Measurements from ENCODE around the genes HMGN1 and PCP4.

- RRBS, result no CpG with 5 or more reads among the region's 2 CpGs
These were observed 115.8 kb downstream of the ETS2 start for GRCh38 chr21:38921621-38921902.

DNA sequence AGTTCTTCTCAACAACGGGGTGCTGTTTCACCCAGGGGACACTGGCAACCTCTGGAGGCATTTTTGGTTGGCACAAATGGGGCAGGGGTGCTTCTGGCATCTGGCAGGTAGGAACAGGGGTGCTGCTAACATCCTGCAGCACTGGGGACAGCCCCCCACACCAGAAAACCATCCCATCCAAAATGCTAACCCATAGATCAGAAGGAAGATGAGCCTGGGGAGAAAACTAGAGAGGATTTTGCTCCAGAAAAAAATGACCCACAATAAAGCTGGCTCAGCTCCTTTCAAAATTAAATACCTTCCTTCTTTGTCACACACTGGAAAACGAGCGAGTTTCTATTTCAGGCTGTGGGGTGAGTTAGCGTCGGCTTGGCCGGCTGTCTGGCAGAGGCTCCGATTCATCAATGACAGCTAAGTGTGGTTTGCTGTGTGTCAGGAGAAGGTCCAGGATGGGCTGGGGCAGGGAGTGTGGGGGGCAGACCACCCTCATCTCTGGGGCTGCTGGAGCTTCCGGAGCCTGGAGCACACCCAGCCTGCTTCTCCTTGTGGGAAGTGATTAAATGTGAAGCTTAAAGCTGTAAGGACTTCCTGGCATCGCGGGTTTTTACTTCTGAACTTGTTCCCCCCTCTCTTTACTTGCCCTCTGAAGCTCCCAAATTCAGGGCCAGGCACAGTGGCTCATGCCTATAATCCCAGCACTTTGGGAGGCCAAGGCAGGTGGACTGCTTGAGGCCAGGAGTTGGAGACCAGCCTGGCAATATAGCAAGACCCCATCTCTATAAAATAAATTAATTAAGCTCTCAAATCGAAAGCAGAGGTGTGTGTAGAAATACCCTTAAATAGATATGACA lies 120.2 kb downstream of the ETS2 start:
- RRBS, result 0% methylated on average over 1 of the region's 11 CpGs

DNA sequence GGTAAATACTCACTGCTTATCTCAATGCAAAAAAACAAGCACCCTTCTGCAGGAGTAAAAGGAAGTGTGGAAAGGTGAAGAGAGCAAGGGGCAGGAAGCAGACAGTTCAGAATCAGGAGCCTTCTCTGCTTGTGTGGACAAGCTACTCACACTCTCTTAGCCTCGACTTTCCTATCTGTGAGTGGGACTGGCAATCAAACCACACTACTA lies 149.0 kb downstream of the ETS2 start:
- RRBS, result no CpG with 5 or more reads among the region's 1 CpG

DNA sequence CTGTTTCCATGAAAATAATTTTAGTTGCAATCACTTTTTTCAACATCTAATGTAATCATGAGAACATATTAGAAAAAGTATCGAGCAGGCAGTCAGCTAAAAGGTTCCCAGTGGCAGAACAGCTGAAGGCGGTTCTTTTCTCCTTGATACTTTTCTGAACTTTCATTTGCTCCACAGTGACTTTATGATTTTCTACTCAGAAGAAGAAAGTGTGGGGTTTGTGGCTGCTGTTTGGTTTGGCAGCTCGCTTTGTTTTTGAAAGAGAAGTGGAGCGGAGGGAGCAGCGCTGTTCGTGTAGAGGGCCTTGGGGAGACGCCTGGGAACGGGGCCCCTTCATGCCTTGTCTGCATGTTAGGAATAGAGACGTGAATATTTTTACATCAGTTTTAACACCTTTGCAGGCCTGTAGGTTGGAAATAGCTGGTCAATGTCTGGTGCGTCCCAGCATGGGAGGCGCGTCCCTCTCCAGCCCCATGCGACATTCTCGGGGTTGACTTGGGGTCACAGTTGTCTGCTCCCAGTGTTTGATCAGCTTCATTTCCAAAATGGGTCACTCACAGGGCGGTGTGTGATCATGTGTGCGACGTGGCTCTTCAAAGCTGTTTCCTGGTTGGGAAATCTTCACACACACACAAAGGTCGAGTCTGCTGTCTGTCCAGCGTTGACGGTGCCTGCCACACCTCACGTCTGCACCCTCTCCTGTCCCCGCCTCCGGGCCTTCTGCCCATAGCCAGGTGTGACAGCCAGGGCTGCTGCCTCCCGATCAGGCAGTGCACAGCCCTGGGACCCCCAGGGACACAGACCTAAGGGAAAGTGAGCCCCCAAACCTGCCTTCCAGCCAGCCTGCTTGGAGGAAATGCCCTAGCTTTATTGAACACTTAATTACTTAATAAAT lies 149.3 kb downstream of the PSMG1 start:
- RRBS, result no CpG with 5 or more reads among the region's 24 CpGs

- RRBS, result no CpG with 5 or more reads among the region's 8 CpGs
These were observed 88.3 kb downstream of the PSMG1 start for GRCh38 chr21:39094901-39095499.

- RRBS, result no CpG with 5 or more reads among the region's 9 CpGs
These were observed 86.0 kb downstream of the PSMG1 start for GRCh38 chr21:39097227-39097716.

GRCh38 chr21:39208904-39209293 lies 25.6 kb upstream of the PSMG1 start:
- RRBS, result no CpG with 5 or more reads among the region's 1 CpG

- RRBS, result no CpG with 5 or more reads among the region's 2 CpGs
These were observed 26.1 kb upstream of the PSMG1 start for GRCh38 chr21:39209294-39209799.

DNA sequence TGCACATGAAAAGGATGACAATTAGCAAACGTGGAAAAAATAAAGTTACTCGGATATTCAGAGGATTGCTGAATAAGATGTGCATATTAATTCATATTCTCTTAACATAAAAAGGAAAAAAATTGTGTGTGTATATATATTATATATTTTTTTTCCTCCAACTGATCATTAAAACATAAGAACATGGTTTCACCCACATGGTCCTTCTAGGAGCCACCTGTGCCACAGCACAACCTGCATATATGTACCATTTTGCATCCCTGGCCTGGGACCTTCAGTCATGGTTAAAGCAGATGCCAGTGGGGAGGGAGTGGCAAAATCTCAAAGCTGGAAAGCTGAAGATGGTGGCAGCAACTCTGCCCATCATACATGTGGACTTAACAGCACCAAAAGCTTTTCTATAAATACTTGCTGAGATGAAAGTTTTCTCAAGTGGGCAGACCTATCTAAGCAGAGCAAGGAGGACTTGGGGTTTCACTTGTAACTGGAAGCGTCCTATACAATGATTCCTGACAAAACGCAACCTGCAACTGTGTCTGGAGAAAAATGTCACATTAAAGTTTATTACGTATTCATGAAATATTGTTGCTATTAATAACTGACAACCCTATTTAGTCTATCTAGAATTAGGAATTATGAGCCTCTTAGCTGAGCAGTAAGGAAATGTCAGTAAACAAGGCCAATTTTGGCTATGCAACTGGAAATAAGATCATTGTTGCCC lies 47.1 kb downstream of the BRWD1 start:
- RRBS, result no CpG with 5 or more reads among the region's 5 CpGs

- RRBS, result 1% methylated on average over 48 of the region's 107 CpGs
These were observed at the start of gene HMGN1 for GRCh38 chr21:39348495-39349267. Gene HMGN1, minus strand, starts transcription at chr21:39349088.

DNA sequence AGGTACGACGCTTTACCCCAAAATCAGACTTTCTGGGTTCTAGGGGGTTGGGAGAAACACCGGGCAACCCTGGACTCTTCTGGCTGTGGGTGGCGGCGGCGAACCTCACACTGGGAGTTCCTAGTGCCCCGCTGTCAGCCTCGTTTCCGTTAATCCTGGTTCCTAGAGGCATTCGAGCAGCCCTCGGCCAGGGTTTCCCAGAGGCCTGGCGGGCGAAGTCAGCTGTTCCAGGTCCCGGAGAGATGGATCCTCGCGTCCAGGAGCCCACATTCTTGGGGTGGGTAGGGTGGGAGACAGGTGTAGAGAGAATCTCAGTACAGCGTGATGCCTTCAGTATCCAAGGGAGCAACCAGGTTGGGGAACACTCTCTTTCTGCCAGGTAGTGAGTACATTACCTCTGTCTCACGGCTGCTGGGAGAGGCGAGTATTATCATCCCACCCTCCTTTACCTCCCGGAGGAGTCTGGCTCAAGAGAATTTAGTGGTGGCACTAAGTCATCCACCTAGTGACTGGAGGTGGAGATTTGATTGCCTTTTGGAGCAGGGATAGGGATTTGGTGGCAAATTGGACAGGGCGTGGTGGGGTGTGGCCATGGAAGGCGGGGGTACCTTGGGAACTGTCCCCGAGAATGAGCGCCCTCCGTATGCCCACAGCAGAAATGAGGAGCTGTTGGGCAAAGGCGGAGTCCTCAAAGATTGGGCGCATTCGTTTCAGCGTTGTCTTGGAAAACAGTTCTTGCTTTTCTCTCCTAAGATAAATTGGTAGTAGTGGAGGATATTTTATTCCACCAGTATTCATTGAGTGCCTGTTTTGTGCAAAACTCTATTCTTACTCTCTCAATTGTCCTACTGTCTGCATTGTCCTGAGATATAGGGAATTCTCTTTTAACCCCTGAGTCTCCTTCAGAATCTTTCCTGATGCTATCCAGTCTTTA lies 786 bp downstream of the GET1 start:
- RRBS, result no CpG with 5 or more reads among the region's 29 CpGs

GRCh38 chr21:39385127-39386270 lies 5.4 kb downstream of the GET1 start:
- RRBS, result 29% methylated on average over 7 of the region's 60 CpGs

DNA sequence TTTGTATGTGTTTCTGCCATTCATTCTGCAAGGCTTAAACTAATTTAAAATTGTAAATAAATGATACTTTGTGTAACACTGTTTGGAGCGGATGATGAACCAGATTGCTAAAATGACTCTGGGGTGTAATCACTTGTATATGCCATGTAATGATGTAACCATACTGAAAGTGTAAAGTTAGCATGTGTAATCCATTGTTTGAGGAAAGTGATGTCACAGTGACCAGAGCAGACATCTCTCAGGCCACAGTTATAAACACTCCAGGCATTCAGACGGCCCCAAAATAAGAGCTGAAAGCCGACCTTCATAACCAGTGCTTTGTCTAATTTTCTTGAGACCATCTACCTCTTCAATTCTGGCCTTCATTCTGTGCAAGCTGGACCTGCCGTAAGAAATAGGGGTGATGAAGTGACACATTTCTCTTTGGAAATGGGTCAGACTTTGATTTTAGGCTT lies 700 bp downstream of the SH3BGR start:
- RRBS, result no CpG with 5 or more reads among the region's 4 CpGs

GRCh38 chr21:39632117-39632584 lies 19.4 kb downstream of the B3GALT5 start:
- RRBS, result no CpG with 5 or more reads among the region's 5 CpGs

- RRBS, result no CpG with 5 or more reads among the region's 16 CpGs
These were observed 25.9 kb downstream of the B3GALT5 start for GRCh38 chr21:39638561-39639150.

DNA sequence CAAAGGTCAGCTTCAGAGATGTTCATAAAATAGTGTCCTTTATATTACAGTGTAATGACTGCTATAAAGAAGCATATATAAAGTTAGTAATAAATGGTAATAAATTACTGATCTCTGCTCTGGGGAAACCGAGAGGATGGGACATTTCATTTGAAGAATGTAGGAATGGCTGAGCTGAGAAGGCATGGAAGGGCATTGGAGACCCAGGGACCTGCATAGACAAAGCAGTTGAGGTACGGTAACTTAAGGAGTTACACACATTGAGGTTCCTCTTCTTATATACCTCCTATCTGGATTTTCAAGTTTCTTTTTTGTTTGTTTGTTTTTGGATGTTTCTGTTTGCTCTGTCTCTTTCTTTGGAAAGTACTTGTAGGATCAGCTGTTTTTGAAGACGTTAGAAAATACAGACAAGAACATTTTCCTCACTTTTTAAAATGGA lies 29.5 kb downstream of the B3GALT5 start:
- RRBS, result no CpG with 5 or more reads among the region's 3 CpGs

DNA sequence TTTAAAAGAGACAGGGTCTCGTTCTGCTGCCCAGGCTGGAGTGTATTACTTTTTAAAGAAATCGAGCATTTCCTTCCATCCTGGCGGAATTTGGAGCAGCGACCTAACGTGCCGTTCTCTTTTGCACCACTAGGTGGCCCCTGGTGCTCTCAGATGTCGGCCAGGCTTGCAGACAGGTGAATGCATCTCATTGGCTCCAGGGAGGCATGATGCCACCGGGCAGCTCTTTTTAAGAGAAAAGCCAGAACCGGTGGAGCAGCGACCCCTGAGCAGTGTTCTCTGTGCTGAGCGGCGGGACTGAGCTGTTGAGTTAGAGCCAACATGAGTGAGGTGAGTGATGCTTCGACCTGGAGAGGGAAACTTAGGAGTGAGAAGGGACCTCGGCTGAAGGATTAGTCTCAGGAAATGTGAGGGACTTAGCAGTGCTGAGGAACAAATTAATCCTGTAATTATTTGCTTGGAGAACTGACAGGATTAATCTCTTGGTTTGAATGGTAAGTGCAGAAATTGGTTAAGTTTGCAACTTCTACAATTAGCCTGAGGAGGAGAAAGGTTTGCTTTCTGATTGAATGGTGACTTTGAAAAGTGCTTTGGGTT lies at the start of gene PCP4:
Gene PCP4 (plus strand): TSS at position 258 of the 597 bp plus-strand sequence.
- RRBS, result no CpG with 5 or more reads among the region's 14 CpGs

- RRBS, result no CpG with 5 or more reads among the region's 22 CpGs
These were observed 5.1 kb downstream of the DSCAM start for GRCh38 chr21:40841882-40842304.

GRCh38 chr21:41203126-41204174 lies 35.5 kb downstream of the BACE2 start:
- RRBS, result no CpG with 5 or more reads among the region's 15 CpGs

DNA sequence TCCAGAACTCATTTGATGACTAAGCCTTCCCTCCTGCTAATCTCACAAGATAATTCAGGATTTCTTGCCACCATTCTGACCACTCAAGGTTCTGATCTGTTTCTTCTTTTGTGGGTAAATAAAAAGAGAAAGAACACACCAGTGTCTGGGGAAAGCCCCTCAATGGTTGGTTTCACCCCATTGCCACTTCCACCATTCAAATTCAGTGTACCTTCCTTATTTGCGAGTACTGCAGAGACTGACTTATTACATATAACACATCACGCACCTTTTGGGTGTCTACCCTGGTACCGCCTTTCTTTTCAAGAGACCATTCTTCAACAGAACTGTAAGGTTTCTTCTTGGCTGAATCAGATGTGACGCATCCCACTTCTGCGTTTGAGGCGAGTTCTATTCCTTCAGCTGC lies 61.9 kb downstream of the BACE2 start:
- RRBS, result no CpG with 5 or more reads among the region's 6 CpGs

All from zone of skin (tissue), 1 donor.